ENCODE results near the genes UGT1A4 and MROH2A.

DNA sequence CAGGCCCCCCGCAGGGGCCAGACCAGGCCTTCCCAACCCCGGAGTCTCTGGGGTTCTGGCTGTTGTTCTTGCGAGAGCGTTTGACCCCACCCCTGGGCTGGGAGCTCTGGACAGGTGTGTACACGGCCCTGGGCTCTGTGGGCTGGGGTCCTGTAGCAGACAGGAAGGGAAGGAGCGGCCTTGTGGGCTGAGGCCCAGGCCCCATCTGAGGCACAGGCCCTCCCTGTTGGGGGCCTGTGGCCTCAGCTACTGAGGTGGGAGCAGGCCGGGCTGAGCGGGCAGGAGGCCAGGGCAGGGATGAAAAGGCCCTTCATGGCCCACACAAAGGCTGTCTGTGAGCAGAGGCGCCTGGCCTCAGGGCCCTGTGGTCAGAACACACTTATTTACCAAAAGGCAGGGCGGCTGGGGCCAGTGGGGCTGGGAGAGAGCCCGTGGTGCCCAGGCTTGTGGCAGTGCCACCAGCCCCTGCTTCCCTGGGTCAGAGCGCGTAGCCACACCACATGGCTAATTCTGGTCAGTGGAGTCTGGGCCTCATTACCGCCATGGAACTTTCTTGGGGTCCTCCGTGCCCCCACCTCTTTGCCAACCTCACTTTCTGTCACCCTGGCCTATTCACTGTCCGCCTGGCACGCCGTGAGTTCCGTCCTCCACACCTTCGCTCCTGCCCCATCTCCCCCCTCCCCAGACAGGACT is 2.1 kb downstream of the SNORC start:
- RAMPAGE, long total RNA, result no peak
- RRBS, result no CpG with 5 or more reads among the region's 20 CpGs

- RAMPAGE, long total RNA, result no peak
- RRBS, result no CpG with 5 or more reads among the region's 5 CpGs
These were observed 22.0 kb downstream of the INPP5D start for GRCh38 chr2:233082198-233082539.

DNA sequence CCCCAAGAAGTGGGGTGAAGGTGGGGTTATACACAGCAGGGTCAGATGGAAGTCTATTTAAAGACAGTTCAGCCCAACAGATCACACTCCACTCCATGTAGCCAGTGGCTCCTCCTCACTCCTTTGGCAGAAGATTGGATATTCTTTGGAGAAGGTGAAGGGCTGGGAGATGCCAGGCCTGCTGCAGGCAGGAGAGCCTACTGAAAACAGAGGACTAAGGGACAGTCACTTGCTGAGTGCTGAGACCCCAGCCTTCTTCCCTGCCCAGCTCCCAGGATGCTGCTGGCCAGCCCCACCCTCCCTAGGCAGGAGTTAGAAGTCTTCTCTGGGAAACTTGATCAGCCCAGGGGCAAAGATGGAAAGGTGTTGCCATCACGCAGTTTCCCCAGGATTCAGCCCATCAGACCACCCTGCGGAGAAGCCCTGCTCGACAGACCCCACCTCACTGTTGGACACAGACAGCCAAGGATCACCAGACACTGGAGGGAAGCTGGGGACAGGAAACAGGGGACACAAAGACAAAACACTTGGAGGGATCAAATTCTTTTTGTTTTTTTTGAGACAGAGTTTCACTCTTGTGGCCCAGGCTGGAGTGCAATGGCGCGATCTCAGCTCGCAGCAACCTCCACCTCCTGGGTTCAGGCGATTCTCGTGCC is 93.6 kb downstream of the INPP5D start:
- RAMPAGE, long total RNA, result no peak
- RRBS, result no CpG with 5 or more reads among the region's 8 CpGs

GRCh38 chr2:233161521-233161993 is 89.9 kb upstream of the ATG16L1 start:
- RAMPAGE, long total RNA, result no peak
- RRBS, result no CpG with 5 or more reads among the region's 11 CpGs

DNA sequence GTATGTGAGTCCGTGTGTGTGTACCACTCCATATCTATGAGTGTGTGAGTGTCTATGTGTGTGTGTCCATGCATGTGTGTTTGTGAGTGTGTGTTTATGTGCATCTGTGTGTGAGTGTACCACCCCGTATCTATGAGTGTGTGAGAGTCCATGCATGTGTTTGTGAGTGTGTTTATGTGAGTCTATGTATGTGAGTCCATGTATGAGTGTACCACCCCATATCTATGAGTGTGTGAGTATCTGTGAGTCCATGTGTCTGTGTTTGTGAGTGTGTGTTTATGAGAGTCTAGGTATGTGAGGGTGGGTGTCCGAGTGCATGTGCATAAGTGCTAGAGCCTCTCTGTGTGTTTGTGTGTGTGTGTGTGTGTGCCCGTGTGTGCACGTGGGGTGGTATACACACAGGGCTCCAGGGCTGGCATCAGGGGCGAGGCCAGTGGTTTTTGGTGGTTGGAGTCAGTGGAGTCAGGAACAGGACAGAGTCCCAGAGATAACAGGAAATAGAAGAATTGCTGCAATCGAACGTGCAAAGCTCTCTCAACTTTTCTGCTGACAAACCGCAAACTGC is 85.9 kb upstream of the ATG16L1 start:
- RAMPAGE, long total RNA, result no peak
- RRBS, result no CpG with 5 or more reads among the region's 9 CpGs

- RAMPAGE, long total RNA, result no peak
- RRBS, result no CpG with 5 or more reads among the region's 8 CpGs
These were observed 80.6 kb upstream of the ATG16L1 start for GRCh38 chr2:233170949-233171221.

GRCh38 chr2:233204396-233205093 is 46.9 kb upstream of the ATG16L1 start:
- RAMPAGE, long total RNA, result no peak
- RRBS, result 63% methylated on average over 22 of the region's 39 CpGs

DNA sequence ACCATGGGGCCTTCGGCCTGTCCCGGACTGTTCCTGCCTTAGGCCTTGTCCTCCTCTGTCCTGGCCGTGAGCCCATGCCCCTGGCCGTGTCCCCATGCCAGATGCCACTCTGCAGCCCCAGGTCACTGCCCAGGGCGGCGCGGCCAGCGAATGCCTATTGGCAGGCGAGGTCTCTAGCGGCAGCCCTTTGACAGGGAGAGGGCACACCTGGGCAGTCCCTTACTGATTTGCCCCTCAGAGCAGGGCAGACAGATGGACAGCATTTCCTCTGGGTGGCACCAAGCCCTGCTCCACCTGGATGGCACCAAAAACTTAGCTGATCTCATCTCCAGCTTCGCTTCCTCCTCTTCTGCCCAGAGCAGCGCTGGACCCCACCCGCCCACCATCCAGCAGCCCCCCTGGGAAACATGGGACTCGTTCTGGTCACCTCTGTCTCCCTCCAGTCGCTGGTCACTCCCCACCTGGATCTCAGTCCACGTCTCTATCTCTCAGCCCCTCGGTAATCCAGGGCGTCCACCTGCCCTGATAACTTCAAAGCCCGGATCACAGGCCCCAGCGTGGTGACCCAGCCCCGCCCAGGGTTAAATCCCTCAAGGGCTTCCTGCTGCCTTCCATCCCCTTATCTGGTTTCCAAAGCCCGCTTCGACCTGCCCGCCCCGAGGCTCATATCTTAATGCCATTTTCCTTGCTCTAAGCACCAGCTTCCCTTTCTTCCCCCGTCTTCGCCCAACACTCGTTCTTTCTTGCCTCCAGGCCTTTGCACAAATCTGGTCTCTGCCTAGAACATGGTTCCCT is 905 bp upstream of the DGKD start:
- RAMPAGE, long total RNA, result no peak
- RRBS, result no CpG with 5 or more reads among the region's 28 CpGs

DNA sequence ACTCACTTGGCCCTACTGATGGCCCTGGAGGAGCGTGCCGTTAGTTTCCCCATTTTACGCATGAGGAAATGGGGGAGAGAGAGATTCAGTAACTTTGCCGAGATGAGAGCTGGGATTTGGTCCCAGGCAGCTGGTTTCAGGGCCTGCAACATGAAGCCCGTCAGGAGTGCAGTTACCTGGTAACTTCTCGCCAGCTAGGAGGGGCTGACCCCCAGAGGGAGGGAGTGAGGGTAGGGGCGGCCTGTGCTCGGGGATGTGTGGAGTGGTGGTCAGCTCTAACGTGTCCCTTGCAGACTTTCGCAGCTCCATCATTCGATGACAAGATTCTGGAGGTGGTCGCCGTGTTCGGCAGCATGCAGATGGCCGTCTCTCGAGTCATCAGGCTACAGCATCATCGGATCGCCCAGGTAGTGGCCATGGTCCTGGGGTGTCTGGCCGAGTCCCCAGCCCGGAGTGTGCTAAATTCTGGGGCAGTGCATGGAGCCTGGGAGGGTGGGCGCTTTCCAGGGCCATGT is 103.8 kb downstream of the DGKD start:
- RAMPAGE, long total RNA, result no peak
- RRBS, result no CpG with 5 or more reads among the region's 21 CpGs

GRCh38 chr2:233523125-233523915 is 43.3 kb downstream of the USP40 start:
- RAMPAGE, long total RNA, result no peak
- RRBS, result no CpG with 5 or more reads among the region's 7 CpGs

- RAMPAGE, long total RNA, result no peak
- RRBS, result no CpG with 5 or more reads among the region's 11 CpGs
These were observed 1.4 kb upstream of the UGT1A6 start for GRCh38 chr2:233691066-233691985.

DNA sequence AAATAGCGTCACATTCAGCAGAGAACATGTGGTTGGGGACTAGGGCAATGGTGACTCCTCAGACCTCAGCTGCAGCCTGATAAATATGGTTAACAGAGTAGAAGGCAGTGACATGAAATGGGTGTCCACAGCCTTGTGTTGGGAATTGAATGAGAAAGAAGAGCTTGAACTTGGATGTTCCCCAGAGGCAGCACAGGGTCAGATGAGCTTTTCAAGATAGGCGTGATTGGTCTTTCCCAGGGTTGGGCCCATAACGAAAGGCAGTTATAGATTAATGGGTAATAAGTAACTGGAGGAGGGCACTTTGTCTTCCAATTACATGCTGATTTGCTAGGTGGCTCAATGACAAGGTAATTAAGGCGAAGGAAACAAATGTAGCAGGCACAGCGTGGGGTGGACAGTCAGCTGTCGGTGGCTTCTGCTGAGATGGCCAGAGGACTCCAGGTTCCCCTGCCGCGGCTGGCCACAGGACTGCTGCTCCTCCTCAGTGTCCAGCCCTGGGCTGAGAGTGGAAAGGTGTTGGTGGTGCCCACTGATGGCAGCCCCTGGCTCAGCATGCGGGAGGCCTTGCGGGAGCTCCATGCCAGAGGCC is at the start of gene UGT1A4:
Gene UGT1A4, plus strand, starts transcription at position 342 of the 592 bp plus-strand sequence.
- RAMPAGE, long total RNA, result no peak
- RRBS, result no CpG with 5 or more reads among the region's 10 CpGs

GRCh38 chr2:233763727-233764893 is 4.0 kb downstream of the UGT1A1 start:
- RAMPAGE, long total RNA, result no peak
- RRBS, result no CpG with 5 or more reads among the region's 12 CpGs

- RAMPAGE, long total RNA, result no peak
- RRBS, result no CpG with 5 or more reads among the region's 2 CpGs
These were observed at the start of gene MROH2A for GRCh38 chr2:233778149-233778588. Gene MROH2A (plus strand): TSS chr2:233778330.

- RAMPAGE, long total RNA, result no peak
- RRBS, result no CpG with 5 or more reads among the region's 13 CpGs
These were observed 49.2 kb downstream of the TRPM8 start for GRCh38 chr2:233966185-233966962.

GRCh38 chr2:234137585-234137798 is 87.0 kb downstream of the SPP2 start:
- RAMPAGE, long total RNA, result no peak
- RRBS, result no CpG with 5 or more reads among the region's 2 CpGs

- RAMPAGE, long total RNA, result no peak
- RRBS, result no CpG with 5 or more reads among the region's 23 CpGs
These were observed 6.5 kb downstream of the ARL4C start for GRCh38 chr2:234489823-234491308.

- RAMPAGE, long total RNA, result no peak
- RRBS, result 2% methylated on average over 25 of the region's 81 CpGs
These were observed 511 bp downstream of the ARL4C start for GRCh38 chr2:234496241-234496898.

DNA sequence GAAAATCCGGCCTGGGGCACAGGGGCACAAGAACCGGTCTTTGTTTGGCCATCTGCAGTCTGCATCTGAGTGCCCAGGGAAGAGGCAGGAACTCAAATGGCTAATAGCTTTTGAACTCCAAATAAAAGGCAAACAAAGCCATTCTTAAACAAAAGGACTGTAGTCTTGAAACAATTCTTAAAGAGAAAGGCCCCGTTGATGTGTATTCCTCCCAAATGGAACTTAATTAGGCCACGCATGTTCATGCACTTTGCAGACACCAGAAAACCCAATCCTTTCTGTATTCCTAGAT is 180.1 kb upstream of the ARL4C start:
- RAMPAGE, long total RNA, result no peak
- RRBS, result no CpG with 5 or more reads among the region's 4 CpGs

GRCh38 chr2:234955785-234956340 is 4.0 kb downstream of the SH3BP4 start:
- RAMPAGE, long total RNA, result no peak
- RRBS, result no CpG with 5 or more reads among the region's 13 CpGs